Cardiac ventricle fibroblast (primary cell): ENCODE measurements around a stretch of chr6.

GRCh38 chr6:17417544-17418726, 24.5 kb downstream of the CAP2 start:
- RAMPAGE, long total RNA = no peak

DNA sequence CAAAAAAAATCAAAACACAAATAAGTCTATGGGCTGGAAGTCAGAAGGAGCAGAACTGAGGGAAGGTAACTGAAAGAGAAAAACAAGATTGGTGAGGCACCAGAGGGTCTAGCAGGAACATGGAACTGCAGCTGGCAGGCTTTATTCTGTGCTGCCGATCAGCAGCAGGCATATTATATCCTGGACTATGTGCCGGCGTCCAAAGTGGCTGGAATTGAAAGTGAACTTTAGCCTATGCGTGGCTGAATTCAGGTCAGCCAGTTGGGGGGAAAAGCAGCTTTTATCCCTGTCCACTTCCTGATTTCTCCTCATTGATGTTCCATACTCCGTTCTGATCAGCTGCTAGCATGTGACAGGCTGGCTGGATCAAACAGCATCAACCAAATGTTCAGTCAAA, 98.9 kb downstream of the CAP2 start:
- RAMPAGE, long total RNA = no peak

- RAMPAGE, long total RNA = no peak
These were observed 28.8 kb downstream of the FAM8A1 start for GRCh38 chr6:17628604-17629636.

DNA sequence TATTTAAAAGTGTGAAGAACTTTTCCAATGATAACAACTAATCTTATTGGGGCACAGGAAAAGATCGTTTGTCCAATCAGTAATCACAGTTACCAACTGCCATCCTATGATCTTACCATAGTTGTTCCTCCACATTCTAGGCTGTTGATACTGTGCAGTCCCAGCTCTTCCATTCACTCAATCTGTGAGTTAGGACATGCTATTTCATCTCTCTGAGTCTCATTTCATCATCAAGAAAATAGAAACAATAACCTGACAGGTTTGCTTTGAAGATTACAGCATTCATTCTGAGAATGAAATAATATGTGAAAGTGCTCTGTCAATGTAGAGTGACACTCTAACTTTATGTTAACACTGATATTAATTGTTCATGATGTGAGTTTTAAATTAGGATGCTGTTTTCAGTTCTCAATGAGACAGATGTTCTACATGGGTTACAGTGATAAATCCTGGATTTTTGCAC, 89.7 kb downstream of the KIF13A start:
- RAMPAGE, long total RNA = no peak

DNA sequence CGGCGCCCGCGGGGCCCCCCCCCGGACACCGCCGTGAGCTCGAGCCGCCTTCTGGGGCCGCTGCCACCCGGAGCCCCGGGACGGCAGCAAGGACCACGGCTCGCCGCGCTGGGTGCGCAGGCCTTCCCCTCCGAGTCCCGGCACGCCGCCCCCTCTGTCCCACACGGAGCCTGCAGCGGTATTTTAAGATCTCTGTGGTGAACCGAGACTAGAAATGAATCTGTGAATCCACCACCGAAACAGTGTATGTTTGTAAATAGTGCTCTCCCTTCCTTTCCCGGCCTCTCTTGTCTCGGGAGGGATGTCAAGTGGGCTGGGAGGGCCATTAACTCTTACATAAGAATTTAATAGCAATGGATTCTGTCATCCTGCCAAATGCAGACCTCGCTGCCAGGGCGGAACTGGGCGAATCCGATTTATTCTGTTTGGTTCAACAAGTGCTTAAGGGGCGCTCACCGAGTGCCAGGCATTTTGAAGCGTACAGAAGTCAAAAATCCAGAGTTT, 614 bp upstream of the KIF13A start:
- RAMPAGE, long total RNA = no peak

DNA sequence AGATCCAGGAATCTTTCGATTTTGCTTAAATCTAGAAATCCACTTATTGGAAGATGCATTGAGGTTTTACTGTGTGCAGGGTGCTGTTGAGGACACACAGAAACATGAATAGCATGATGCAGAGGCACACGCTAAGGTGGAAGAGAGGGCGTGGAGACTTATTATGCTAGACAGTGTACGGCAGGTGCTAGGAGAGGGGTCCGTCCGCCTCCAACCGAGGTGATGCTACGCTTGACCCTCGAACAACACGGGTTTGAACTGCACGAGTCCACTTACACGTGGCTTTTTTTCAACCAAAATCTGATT, 1.0 kb upstream of the KIF13A start:
- RAMPAGE, long total RNA = no peak

DNA sequence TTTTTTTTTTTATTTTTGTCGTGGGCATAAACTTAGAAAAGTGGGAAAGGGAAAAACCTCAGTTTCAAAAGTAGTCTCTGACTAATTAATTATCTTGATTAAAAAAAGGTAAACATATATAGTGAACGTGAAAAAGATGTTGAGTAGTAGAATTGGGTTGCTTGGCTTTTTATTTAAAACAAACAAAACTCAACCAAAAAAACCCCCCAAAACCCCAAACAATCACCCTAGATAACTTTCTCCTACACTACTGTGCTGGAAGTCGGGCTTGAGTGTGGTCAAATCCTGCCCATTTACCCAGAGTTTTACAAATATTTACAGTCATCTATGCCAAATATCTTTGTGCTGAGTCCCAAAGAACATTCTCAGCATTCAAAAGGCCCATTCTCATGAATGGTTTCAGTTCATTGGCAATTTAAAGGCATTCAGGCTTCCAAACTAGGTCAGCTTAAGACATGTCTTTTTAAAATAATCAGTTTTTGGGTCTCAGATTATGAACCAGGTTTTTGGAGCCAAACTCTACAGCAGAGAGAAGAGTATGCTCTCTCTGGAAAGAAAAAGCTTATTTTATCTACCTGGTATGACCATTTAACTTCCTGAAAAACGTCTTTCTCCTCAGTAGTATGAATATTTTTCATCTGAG, 1.8 kb downstream of the RNF144B start:
- RAMPAGE, long total RNA = no peak

DNA sequence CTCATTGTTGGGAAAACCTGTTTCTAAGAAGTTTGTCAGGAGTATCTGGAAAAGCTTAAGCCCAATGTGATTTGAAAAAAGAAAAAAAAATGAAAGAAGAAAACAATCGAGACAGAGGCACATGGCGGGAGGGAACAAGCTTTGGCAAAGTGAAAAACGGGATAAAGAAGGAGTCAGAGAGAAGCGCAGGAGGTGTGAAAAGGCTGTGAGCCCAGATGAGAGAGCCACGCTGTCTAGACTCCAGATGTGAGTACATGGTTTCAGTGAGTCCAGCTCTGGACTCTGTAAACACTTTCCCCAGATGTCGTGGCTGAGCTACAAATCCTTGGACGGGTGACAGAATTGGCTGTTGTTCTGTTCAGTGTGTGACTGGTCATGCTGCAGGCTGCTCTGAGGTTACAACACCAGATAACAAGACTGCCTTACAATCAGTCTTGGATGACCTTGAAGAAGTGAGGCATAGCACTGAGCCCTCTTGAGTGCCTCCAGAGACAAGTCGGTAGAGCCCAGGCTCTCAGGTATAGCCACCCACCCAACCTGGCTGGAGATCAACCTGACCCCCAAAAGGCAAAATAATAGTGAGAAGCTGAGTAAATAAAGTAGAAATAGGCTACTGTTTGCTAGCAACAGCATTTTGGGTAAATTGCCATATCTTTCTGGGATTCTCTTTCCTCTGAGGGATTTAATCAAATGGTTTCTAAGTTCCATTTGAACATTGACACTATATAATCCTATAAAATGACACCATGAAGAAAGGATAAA, 656.4 kb upstream of the ID4 start:
- RAMPAGE, long total RNA = no peak

DNA sequence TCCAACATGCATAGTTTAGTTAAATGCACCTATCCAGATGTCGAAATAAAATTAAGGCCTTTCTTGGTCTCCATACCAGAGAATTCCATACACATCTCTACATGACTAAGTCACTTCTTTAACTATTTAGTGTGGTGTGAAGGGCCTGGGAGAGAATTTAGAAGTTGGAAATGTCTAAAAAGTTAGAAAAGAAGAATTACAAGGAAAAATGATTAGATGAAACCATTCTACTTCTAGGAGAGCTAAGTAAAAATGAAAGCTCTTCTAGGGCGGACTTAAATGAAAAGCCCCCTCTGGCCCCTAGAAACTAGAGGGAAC, 65.6 kb downstream of the ID4 start:
- RAMPAGE, long total RNA = no peak

DNA sequence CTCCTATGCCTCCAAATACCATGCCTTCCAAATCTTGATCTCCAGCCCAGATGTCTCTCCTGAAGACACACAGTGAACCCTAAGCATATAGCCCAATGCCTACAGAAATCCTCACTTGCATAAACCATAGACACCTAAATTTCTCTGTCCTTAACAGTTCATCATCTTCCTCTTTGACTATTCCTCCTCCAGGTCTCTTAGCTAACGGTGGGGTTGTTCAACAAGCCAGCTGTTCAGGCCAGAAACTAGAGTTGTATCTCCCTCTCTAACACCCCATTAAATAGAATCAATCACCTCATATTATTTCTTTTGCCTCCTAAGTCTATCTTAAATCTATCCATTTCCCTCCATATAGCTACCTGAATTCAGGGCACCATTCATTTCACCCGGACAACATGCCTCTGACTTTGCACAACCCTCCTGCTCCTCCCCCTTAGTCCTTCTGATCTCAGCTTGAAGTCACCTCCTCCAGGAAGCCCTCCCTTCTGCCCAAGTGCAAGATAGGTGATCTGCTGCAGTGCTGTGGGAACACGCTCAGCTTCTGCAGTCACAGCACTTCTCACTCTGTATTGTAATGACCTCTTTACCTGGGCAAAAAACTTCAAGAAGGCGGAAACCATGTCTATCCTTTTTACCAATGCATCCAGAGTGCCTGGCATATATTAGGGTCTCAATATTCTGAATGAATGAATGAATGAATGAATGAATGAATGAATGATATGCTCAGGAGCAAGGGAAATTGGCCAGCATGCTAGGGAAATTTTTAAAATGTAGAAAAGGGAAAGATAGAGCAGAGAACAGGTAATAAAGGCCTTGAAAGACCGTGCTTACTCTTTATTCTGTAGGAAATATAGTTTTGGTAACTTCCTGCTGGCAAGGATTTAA, 41.8 kb downstream of the MBOAT1 start:
- RAMPAGE, long total RNA = no peak

DNA sequence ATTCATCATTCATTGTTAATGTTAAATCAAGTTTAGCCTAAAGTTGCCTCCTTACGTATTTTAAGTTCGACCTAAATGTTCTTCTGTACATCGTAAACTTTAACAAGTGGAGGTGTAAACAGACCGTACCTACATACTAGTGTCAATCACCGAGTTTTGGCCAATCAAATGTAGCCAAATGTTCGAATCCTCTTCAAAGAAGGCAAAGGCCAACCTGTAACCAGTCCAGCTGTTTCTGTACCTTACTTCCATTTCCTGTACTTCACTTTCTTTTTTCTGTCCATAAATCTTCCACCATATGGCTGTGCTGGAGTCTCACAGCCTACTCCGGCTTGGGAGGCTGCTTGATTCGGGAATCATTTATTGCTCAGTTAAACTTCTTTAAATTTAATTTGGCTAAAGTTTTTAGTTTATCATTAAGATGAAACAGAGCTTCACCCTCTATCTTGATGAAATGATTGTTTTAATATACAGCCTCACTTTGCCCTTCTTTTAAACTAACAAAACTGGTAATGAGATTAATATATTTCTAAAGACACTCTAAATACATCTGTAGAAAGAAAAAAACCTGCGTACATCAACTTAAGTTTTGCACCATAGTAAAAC, 13.3 kb downstream of the MBOAT1 start:
- RAMPAGE, long total RNA = no peak

DNA sequence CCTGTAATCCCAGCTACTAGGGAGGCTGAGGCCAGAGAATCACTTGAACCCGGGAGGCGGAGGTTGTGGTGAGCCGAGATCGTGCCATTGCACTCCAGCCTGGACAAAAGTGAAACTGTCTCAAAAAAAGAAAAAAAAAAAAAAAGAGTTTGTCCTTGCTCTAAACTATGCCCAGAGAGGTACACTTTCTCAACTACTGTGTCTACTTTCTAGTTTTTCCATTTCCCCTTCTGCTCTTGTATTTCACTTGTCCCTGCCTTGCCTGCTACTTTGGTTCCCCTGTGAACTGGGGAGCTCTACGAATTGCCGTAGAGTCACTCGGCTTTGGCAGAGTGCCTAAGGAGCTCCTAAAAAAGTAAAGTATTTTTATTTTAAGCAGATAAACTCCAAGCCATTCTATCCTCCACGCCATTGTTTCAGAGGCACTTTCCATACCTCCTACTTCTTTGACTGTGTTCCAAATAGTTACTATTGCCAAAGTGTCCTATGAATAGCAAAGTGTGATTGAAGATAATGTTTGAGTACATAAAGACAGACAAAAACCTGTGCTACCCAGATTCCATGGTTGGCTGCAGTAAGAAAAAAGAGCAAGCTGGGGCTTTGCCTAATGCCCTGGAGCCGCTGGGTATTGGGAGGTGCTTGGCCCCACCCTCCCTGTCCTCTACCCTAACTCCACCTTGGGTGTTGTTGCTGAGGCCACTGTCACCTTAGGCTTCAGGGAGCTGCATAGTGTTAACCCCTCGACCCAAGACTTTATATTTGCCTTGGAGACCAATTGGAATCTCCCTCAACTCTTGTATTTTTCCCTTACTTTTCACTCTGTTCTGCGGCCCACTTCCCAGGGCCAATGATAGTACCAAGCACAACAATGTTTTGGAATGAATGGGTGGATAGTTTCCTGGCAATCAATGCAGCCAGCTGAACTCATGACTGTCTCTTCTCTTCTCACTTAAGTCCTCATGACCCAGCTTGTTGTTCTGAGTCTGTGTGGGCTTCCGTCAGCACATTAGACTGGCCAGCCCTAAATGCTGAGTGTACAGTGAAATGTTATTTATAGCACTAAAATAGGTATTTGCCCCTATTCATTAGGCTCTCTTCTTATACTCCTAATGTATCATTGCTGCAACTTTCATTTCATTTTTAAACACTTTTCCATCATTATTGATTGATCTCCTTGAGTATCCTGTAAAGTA, 5.3 kb upstream of the MBOAT1 start:
- RAMPAGE, long total RNA = no peak

GRCh38 chr6:20301848-20302617, 89.8 kb upstream of the MBOAT1 start:
- RAMPAGE, long total RNA = no peak

GRCh38 chr6:20540766-20541090, 6.5 kb downstream of the CDKAL1 start:
- RAMPAGE, long total RNA = no peak

DNA sequence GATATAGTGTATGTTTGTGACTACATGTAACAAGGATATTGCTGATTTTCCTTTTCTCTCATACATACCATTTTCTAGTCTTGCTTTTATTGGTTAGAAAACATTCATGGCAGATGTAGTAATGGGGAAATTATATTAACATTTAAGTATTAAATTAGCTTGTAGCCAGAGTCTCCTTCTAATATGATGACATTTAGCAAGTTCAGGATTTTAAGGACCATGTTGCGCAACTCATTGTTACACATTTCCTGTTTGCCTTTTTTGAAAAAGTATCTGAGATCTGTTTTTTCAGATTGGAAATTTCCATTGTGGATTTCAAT, 38.6 kb downstream of the CDKAL1 start:
- RAMPAGE, long total RNA = no peak

- RAMPAGE, long total RNA = no peak
These were observed 66.9 kb downstream of the CDKAL1 start for GRCh38 chr6:20600823-20601930.

DNA sequence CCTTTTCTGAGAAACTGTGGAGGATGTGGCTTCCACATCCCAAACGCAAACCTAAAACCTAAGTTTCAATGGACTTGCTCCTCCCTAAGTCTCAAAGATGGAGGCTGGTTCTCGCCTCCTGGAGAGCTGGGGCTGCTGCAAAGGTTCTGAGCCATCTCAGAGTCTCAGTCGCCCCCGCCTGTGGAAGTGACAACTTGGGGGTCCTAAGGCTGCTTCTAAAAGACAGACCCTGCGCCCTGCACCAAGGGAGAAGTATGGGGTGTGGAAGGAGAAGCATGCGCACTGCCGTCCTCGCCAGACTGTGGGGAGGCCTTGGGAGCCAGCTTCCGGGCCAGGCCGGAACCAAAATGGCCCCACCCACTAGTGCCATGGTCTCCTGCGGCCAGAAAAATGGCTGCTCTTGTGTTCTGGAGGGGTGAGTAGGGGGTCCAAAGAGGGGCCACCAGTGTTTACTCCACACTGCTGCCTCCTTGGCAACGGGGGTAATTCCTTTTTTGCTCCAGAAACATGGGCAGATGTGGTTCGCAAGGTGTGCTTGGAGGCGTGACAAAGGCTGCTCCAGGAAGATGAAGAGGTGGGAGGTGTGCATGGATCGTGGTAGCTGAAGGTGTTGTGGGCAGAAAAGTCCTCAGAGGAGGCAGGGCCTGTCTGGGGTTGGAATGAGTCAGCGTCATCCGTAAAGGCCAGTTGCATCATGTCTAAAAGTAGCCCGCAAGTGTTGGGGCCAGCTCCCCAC, 329.9 kb upstream of the SOX4 start:
- RAMPAGE, long total RNA = no peak

DNA sequence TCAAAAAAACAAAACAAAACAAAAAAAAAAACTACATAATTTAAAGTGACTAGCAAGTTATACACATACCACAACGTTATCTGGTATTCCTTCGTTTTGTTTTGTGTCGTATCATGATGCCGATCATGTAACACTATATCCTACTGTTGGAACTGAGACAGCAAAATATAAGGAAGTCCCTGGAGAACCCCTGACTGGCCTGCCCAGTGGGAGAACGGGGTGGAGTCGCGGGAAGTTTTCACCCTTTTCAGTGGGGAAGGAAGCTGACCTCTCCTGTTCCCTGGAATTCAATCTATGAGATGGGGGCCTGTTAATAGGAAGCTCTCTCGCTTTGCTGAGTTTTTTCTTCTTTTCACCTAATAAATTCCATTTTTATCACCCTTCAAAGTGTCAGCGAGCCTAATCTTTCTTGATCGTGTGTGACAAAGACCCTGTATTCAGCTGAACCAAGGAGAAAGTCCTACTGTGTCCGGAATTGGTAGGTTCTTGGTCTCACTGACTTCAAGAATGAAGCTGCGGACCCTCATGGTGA, 15.2 kb downstream of the SOX4 start:
- RAMPAGE, long total RNA = no peak

DNA sequence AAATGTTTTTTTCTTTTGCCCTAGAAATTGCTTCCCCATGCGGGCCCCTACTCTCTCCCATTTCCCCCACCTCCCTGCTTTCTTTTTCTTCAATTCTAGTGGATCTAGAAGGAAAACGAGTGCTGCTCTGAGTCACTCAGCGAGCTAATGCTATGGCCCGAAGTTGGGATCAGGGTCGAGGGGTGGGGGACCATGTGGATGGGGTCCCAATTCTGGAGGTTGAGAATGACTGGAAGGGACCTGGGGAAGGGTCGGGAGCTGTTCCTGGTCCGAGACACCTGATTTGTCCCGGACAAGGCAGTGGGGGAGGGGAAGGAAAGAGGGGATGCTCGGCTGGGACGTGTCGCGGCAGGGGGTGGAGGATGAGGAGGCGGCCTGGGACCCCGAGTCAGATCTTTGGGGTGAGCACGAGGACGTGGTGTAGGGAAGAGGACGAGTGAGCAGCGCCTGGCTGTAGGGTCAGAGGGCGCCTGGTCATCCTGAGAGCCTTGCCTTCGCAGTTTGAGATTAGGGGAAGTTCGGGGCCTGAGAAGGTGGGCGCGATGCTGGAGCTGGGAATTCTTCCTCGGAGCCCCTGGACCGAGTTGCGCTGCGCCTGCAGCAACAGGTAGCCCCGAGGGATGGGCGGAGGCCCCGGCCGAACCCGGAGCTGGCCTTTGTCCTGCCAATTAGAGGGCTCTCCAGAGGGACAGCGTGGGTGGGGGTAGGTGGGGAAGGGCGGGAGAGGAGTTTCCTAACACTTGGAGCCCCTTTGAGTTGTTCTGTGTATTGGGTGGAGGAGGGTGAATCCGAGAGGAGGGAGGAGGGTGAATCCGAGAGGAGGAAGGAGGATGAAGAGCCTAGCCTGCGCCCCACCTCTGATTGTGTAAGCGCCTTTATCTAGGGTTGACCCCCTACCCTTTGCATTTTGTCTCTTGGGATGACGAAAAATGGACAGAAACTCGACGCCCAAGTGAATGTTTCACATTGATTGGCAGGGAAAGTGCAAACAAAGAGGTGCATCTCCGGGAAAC, 71.9 kb downstream of the SOX4 start:
- RAMPAGE, long total RNA = no peak

DNA sequence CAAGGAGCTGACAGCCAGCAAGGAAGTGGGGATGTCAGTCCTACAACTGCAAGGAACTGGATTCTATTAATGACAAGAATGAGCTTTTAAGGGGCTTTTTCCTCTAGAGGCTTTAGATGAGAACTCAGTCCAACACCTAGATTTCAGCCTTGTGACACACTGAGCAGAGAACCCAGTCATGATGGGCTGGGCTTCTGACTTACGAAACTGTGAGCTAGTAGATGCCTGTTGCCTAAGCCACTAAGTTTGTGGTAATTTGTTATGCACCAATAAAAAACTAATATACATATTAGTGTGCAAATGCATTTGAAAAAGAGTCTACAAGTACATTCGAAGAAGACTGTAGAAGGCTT, 263.3 kb downstream of the SOX4 start:
- RAMPAGE, long total RNA = no peak